ENCODE measurements around a stretch of chr15.

DNA sequence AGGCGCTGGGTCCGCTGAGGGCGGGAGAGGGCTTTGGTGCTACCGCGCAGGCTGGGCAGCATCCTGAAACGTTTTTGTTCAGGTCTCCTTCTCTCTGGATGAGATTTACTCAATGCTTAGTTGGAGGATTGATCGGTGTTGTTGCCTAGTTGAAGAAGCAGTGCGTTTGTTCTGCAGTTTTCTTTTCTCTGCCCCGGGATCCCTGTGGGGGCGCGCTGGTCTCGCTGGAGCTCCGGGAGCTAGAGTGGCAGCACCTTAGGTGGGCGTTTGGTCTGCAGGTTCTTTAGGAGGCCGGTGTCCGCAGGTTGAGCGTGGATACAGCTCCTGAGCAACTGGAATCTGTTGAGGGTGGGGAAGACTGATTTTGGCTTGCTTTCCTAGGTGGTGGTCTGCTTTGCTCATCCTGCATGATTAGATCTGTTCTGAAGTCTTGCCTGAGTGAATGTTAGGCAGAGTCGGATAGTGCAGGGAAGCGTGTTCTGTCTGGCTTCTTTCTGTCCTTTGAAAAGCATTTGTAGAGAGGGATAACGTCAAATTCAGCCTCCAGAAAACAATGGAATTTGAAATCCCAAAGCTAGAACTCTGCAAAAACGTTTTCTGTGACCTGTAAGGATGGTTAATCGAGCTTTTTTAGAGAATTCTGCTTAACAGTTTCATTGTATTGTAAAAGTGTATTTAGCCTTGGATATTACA lies 1.3 kb downstream of the GLCE start:
- PRO-cap, 2 experiments, result no peak in any of the 2 experiments

DNA sequence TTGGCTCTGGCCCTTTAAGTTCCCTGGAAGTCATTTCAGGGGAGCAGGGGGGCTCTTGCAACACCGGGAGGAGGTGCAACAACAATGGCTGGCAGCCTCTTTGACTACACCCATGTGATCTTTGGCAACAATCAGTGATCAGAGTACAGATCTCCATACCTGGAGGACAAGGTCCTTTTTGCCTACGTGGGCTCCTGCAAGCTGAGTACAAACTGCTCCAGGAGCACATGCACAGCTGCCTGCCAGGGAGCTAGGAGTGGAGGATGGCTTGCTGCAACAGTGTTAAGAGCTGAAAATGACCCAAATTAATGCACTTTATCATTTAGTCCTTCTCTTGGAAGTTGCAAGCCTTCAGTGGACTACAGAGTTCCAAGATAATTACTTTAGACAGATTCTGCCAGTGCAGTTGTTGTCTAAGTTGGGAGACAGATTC lies 64.0 kb downstream of the GLCE start:
- PRO-cap, 2 experiments, result no peak in any of the 2 experiments

DNA sequence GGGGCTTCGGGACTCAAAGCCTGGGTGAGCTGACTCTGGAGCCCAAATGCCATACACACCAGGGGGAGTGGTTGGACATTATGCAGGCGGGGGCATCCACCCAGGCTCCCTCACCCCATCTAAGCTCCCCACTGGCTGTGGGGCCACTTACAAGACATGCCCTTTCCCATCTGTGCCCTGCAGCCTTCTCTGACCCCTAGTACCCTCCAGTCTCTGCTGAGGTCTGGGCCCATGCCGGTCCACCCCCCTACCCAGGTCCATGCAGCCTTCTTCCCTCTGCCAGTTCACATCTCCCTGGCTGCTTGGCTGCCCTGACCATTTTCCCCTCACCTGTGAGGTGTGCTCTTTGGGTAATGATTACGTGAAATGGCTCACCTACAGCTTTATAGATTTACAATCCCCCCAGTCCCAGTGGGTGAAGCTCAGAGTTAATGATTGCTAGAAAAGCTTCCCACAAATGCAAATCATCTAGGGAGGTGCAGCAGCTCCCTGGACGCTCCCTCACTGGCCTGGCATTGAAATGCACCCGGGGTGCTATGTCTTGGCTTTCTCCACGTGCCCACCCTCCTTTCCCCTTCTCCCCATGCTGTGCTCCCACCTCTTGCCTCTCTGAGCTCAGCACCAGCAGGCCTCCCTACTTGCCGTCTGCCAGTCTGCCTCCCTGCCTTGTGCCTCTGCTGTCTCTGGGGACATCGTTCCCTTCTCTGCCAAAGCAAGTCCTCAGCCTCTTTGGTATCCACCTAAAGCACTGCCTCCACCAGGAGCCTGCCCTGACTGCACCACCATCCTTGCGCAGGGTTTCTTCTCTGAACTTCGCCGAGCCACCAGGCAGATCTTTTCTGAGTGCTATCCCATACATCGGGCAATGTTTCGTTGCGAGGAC lies 18.7 kb downstream of the PAQR5 start:
- PRO-cap, 2 experiments, result no peak in any of the 2 experiments

DNA sequence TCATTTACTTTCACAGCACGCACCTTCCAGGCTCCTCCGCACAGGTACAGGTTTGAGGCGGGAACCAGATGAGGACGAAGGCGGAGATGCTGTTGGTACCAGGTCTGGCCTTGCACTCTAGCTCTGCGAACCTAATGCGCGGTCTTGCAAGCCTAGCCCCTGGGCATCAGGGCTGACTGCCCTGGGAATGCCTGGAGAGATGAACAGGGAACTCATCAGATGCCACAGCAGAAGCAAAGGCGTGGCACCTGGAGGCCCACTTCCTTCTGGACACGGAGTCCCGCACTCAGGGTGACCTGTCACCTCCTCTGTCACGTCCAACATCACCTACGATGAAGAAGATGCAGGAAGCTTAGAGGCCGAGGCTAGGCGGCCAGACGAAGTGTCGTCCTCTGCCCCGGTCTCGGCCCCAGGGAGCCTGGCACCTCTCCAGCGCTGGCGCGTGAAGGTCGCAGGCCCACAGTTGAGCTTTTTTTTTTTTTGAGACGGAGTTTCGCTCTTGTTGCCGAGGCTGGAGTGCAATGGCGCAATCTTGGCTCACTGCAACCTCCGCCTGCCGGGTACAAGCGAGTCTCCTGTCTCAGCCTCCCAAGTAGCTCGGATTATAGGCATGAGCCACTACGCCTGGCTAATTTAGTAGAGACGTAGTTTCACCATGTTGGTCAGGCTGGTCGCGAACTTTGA lies 9.5 kb downstream of the RPLP1 start:
- PRO-cap, 2 experiments, result no peak in any of the 2 experiments

DNA sequence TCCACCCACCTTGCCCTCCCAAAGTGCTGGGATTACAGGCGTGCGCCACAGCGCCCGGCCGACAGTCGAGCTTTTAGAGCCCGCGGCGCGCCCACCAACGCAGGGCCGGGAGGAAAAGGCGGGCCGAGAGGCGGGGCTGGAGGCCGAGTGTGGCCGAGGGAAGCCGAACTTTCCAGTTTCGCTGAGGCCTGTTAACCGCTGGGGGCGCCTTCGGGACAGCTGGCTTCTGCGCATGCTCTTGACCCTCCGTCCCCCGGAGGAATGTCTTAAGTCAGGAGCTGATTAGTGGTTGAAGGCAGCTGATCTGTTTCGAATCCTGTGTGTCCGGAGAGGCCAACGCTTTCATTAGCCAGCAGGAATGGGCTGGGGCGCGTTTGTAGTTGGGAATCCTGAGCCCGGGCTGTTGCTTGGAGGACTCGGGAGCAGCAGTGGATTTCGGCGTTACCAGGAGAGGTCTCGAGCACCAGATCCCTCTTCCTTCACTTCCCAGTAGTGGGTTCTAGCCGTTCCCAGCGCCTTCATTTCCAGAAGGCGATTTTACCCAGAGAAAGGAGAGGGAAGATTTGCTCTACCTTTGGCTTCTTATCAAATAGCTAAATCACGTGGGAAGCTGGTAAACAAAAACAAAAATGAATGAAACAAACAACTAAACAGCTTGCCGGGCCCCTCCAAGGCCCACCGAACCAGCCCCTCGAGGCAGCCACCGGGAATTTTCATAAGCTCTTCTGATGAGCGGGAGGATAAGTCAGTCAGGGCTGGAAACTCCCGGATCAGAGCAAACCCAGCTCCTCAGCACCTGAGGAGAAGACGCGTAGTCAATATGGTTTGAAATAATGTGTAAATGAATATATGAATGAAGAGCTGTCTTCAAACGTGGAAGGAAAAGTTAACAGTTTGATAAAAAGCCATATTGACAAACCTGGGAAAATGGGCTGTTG lies 10.3 kb downstream of the RPLP1 start:
- PRO-cap, 2 experiments, result peak in 2 of 2 experiments; most common plus-strand start position 348 of the sequence (in 2); most common minus-strand start position 67 of the sequence (in 1)

GRCh38 chr15:69524793-69525201 lies 72.2 kb downstream of the RPLP1 start:
- PRO-cap, 2 experiments, result no peak in any of the 2 experiments

DNA sequence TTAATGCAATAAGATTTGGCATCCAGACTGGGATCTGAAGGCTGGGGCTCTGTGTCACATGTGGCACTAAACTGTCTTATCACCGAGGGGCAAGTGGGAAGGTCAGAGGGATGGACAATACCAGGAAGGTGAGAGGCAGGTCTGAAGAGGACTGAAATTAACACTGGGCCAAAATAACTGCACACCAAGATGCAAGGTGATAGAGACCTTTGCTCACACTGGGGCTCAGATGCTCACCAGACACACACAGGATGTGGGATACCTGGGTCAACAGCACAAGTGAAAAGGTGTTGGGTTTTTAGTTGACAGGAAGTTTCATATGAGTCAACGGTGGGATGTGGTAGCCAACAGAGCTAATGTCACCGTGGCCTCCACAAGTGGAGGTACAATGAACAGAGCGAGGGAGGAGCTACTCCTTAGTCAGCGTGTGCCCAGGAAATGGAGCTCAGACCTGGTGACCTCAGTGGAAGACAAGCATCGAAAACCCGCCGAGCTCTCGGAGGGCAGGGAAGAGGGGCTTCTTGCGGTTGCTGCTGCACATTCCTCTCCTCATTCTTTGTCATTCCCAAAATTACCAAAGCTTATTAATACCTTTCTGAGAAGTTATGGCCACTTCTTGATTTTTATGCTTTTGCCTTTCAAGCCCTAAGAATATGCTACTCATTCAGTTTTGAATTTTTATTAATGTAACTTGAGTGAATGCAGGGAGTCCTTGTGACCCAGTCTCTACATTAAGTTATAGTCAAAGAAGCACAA lies 261.6 kb downstream of the RPLP1 start:
- PRO-cap, 2 experiments, result peak in 2 of 2 experiments; most common plus-strand start position 448 of the sequence (in 2)

DNA sequence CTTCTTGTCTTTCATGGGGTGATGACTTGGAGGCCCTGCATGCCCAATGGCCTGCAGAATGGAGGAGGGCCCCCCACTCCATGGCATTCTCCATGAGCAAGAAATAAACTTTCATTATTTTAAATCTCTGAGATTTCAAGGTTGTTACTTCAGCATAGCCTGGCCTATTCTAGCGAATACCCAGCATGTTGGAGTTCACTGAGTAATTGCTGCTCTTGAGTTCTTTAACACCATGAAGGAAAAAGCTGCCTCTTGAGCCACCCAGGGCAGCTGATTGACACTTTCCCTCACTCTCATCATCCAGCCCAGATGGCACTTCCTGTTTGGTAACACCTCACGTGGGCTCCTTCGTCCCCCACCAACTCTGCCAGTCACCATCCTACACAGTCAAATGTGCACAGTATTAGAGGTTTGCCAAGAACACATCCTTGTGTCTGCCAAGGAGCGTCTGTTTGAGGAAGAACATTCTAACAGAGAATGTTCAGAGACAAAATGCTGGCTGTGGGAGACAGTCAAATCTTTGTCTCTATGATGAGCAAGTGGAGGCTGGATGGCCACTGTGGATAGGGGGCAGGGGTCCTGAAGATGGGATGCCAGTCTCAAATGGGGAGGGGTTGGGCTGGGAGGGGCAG lies 266.3 kb downstream of the RPLP1 start:
- PRO-cap, 2 experiments, result peak in 1 of 2 experiments; most common plus-strand start position 403 of the sequence (in 1)

DNA sequence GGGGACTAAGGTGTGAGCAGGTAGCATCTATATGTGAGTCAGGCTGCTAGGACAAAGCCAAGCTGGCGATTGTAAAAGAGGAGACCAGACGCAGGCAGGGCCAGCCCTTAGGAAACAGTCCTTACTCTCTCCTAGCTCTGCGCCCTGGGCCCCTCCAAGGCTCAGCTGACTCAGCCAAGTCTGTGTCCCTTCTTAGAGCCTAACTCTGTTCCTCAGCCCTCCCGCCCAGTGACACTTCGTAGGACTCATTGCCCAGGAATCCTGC lies 244.3 kb downstream of the TLE3 start:
- PRO-cap, 2 experiments, result no peak in any of the 2 experiments

- PRO-cap, 2 experiments, result no peak in any of the 2 experiments
Observed at GRCh38 chr15:70057911-70058283, 39.8 kb downstream of the TLE3 start.

DNA sequence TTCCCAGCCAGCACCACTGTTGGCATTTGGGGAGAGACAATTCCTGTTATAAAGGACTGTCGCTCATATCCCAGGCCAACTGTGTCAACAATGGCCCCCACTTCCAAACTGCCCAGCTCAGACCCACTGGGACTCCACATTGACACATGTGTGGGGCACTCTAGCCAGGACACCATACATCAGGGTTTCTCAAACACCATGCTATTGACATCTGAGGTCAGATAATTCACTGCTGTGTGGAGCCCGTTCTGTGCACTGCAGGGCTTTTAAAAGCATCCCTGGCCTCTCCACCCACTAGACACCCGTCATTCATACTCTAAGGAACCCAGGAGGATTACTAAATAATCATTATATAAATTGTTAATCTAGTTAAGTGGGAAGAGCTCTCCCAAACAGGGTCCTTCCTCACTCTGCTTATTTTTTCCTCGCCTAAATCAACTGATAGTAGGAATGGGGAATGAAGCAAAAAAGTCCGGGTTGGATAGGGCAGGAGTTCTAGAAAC lies 19.9 kb downstream of the TLE3 start:
- PRO-cap, 2 experiments, result no peak in any of the 2 experiments

DNA sequence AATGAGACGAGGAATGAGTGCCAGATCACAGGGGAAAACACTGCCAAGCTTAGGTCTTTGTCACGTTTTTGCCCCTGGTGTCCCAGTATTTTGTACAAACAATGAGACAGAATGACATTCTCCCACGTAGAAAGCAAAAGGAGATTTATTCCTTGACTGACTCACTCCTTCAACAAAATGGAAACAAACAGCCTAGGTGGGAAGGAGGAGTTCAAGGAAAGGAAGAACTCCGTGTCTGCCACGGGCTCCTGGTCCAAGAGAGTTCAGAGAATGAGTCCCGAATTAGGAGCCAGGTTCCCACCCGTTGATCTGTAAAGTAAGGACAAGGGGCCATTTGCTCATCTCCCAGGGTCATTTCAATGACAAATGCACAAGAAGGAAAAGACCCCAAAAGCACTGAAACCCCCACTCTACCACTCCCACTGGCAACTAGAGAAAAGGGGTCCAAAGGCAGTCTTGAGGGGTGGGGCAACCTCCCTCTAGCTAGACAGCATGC lies 8.0 kb downstream of the TLE3 start:
- PRO-cap, 2 experiments, result no peak in any of the 2 experiments

DNA sequence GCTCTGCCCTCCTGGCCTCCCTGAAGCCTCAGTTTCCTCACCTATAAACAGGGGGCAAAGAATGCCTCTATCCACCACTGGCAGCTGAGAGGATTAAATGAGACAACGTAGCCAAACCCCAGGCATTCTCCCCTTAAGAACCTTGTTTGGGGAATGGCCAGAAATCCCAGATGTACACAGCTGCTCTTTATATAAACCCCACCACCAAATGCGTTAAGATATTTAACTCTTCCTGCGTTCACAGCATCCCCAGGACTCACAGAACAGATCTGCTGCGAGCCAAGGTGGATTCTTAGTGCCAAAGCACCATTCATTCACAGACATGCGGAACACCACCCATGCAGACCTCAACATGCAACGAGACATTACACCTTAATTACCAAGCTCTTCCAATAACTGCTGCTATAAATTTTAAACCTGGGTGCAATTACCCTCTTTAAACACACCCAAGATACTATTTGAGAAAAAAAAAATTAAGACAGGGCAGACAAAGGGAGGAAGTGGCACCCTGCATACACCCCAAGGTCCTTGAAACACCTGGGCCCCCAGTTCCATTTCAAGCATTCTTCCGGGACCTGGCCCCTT lies 5.1 kb downstream of the TLE3 start:
- PRO-cap, 2 experiments, result no peak in any of the 2 experiments

DNA sequence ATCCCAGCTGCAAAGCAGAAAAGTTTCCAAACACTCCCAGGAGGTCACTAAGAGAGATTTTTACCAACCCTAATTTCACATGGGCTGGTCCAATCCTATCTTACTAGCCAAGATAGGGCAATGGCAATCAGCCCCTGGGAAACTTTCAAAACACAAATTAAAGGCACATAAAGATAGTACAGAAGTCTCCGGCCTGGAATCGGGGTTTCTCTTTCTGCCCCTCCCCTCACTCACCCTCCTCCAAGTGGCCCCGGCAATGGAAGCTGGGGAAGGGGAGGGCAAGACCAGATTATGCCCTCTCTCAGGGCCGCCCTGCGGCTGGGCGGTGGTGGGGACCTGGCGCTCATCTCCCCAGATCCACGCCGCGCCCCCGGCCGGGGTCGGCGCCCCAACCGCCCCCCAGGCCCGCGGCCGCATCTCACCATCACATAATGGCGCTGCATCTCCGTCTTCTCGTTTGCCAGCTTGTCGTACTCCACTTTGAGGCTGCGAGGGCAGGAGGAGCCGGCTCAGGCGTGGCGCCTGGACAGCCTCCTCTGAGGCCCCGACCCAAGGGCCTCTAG lies 2.5 kb downstream of the TLE3 start:
- PRO-cap, 2 experiments, result no peak in any of the 2 experiments

DNA sequence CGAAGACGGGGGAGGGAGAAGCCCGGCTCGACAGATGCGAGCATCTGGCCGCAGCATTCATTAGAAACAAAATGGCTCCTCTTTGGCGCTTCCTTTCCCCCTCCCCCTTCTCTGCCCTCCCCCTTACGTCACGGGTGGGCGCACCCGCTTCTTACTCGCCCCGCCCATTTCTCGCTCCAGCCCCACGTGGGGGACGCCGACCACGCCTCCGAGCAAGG lies 1.7 kb upstream of the TLE3 start:
- PRO-cap, 2 experiments, result peak in 2 of 2 experiments; most common minus-strand start position 62 of the sequence (in 2)

DNA sequence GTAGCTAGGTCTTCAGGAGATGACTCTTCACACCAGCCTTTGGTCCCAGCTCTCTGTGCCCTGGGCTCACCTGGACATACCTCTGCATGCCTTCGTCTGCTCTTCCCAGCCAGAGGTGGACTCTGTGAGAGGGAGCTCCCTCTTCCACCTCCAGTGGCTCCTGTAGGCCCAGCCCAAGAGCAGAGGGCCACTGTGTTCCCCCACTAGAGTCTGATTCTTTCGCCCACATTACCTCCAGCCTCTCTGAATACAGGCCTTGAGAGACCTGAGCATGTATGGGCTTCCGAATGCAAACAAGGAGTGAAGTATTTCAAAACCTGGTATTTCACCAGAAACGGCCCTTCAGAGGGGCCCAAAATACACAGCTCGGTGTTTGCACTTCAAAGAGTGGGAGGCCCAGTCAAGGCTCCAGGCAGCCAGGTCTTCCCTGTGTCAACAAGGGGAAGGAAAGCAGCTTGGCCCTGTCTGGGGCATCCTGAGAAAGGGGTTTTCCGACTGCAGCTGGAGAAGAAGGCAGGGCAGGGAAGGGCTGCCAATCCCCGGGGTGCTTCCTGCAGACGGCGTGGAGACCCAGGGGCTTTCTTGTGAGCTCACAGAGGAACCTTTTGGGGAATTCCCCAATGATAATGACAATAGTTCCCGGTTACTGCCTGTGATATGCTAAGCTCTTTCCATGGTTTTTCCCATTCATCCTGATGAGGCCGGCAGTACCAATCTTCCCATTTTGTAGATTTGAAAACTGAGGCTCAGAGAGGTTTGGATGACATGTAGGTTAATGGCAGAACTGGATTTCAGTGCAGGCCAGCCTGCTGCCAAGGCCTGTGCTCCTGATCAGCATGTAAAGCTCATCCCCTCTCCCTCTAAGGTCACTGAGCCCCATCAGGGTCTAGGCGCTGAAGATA lies 42.8 kb upstream of the TLE3 start:
- PRO-cap, 2 experiments, result no peak in any of the 2 experiments

DNA sequence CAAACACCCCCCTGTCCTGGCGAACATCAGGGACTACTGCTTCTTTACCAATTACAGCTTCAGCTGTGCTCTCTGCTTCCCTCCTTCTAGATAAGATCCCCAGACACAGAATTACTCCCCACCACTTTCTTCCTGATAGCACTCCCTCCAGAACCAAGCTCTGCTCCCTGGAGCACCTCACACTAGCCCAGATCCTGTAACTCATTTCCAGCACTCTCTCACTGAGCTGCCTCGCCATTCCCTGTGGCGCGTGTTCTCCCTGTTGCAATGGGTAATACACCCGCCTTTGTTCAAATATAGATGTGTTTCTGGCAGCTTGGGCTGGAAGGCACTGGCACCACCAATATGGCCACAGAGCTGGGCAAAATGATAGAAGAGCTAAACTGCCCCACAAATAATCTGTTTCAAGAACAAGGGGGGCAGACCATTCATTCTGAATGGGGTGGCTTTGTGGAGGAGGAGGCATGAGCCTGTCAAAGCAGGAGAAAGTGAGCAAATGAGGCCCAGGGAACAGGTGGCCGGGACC lies 57.4 kb upstream of the TLE3 start:
- PRO-cap, 2 experiments, result no peak in any of the 2 experiments

- PRO-cap, 2 experiments, result peak in 1 of 2 experiments; most common plus-strand start chr15:70195887 (in 1); most common minus-strand start chr15:70196116 (in 1)
Observed at GRCh38 chr15:70195630-70196502, 98.1 kb upstream of the TLE3 start.

- PRO-cap, 2 experiments, result no peak in any of the 2 experiments
Observed at GRCh38 chr15:70376738-70377639, 279.3 kb upstream of the TLE3 start.

GRCh38 chr15:70406580-70407236 lies 309.0 kb upstream of the TLE3 start:
- PRO-cap, 2 experiments, result no peak in any of the 2 experiments